ENCODE results near the gene LRRC75A.

- PRO-cap: no peak
- RAMPAGE, long total RNA, 2 experiments: no peak in any of the 2 experiments
Measured at GRCh38 chr17:16037304-16038093, 37.9 kb downstream of the TTC19 start.

DNA sequence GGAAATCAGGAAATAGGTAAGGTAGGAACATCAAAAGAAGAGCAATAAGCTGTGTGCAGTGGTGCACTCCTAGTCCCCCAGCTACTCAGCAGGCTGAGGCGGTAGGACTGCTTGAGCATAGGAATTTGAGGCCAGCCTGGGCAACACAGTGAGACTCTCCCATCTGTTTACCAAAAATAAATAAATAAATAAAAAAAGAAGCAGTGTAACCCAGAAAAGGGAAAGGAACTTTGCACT lies 41.0 kb downstream of the TTC19 start:
- PRO-cap: no peak
- RAMPAGE, long total RNA, 2 experiments: no peak in any of the 2 experiments

DNA sequence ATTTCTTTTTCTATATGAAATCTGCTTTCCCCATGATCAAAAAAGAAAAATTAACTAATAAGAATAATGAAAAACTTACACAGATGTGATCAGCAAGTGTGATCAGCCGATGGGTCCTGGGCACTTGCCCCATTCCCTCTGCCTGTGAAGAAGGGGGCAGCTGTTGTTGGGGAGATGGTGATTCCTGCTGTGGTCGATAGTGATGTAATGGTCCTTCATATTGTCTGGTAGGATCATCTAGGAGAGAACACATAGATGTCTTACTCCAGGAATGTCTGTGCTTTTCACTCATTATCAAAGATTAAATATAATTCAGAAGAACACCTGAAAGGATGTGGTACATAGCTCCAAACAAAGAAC lies 58.2 kb downstream of the TTC19 start:
- PRO-cap: no peak
- RAMPAGE, long total RNA, 2 experiments: start-site peak on the minus strand in 1 of 2 experiments, centred at position 264 of the sequence, 10 reads per replicate

GRCh38 chr17:16101013-16101947 lies 101.7 kb downstream of the TTC19 start:
- PRO-cap: no peak
- RAMPAGE, long total RNA, 2 experiments: no peak in any of the 2 experiments

- PRO-cap: no peak
- RAMPAGE, long total RNA, 2 experiments: start-site peak on the minus strand in 1 of 2 experiments, at chr17:16137325-16137334 at its widest, 18 reads per replicate
Measured at GRCh38 chr17:16137127-16137570, 78.2 kb downstream of the NCOR1 start.

DNA sequence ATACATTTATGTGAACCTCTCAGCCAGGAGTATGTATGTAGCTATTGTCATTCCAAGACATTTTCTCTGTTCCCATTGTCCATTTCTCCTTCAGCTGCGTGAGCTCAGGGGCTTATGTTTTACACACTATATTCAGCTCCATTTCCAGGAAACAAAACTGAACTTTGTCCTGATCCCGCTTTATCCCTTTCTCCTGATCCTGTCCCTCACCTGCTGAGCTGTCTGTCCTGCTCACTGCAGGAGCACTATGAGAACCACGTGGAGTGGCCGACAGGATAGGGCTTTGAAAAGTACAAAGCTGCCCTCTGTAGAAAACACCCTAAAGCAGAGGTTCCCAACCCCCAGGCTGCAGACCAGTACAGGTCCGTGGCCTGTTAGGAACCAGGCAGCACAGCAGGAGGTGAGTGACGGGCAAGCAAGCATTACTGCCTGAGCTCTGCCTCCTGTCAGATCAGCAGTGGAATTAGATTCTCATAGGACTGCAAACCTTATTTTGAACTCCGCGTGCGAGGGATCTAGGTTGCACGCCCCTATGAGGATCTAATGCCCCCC lies 55.7 kb downstream of the CENPV start:
- PRO-cap: no peak
- RAMPAGE, long total RNA, 2 experiments: no peak in any of the 2 experiments

GRCh38 chr17:16298066-16298438 lies 55.2 kb downstream of the CENPV start:
- PRO-cap: no peak
- RAMPAGE, long total RNA, 2 experiments: no peak in any of the 2 experiments

- PRO-cap: no peak
- RAMPAGE, long total RNA, 2 experiments: no peak in any of the 2 experiments
Measured at GRCh38 chr17:16298439-16298757, 54.9 kb downstream of the CENPV start.

GRCh38 chr17:16374123-16374634 lies 6.7 kb upstream of the UBB start:
- PRO-cap: no peak
- RAMPAGE, long total RNA, 2 experiments: no peak in any of the 2 experiments

DNA sequence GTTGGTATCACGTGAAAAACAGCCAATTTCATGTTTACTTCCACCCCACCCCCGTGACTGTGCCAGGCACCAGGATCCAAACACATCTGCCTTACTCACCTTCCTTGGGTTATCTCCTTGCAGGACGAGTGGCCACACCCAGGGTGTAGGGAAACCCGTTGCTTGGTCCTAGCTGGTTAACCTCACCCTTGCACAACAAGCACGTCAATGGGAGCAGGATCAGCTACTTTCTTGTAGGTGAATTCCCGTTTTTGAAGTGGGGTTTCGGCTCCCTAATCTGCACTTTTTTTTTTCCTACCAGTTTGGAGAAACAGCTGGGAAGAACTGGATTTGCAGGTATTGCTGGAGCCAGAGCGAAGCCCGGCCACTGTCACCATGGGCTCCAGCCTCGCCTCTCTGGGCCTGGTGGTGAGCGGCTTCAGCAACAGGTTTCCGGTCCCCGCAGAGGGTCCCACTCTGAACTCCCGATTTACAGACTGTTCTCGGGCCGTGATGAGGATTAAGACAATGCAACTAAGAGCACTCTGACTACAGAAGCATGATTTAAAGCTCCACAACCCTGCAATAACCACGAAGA lies 2.1 kb upstream of the UBB start:
- PRO-cap: no peak
- RAMPAGE, long total RNA, 2 experiments: no peak in any of the 2 experiments

GRCh38 chr17:16387670-16388104 lies 6.8 kb downstream of the UBB start:
- PRO-cap: no peak
- RAMPAGE, long total RNA, 2 experiments: no peak in any of the 2 experiments

DNA sequence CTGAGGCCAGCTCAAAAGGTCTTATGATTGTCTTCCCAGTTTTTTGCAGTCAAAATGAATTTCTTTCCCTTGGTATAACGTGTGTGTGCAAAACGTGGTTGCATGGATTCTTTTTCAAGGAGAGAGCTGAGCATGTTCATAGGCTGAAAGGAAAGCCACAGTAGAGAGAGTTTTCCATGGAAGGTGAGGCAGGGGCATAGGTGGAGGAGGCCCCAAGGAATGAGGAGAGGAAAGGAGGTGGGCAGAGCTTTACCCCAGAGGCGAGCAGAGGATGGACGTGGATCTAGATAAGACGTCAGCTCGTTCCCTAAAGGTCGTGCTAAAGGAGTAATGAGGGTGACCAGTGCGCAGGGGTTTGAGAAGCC lies 22.8 kb downstream of the TRPV2 start:
- PRO-cap: no peak
- RAMPAGE, long total RNA, 2 experiments: no peak in any of the 2 experiments

GRCh38 chr17:16438883-16439797 lies 23.8 kb downstream of the TRPV2 start:
- PRO-cap: bidirectional peak, plus-strand start at chr17:16439184, minus-strand start at chr17:16438837
- RAMPAGE, long total RNA, 2 experiments: start-site peak on the plus strand in 1 of 2 experiments, at chr17:16439036-16439041 at its widest, 446 reads per replicate

DNA sequence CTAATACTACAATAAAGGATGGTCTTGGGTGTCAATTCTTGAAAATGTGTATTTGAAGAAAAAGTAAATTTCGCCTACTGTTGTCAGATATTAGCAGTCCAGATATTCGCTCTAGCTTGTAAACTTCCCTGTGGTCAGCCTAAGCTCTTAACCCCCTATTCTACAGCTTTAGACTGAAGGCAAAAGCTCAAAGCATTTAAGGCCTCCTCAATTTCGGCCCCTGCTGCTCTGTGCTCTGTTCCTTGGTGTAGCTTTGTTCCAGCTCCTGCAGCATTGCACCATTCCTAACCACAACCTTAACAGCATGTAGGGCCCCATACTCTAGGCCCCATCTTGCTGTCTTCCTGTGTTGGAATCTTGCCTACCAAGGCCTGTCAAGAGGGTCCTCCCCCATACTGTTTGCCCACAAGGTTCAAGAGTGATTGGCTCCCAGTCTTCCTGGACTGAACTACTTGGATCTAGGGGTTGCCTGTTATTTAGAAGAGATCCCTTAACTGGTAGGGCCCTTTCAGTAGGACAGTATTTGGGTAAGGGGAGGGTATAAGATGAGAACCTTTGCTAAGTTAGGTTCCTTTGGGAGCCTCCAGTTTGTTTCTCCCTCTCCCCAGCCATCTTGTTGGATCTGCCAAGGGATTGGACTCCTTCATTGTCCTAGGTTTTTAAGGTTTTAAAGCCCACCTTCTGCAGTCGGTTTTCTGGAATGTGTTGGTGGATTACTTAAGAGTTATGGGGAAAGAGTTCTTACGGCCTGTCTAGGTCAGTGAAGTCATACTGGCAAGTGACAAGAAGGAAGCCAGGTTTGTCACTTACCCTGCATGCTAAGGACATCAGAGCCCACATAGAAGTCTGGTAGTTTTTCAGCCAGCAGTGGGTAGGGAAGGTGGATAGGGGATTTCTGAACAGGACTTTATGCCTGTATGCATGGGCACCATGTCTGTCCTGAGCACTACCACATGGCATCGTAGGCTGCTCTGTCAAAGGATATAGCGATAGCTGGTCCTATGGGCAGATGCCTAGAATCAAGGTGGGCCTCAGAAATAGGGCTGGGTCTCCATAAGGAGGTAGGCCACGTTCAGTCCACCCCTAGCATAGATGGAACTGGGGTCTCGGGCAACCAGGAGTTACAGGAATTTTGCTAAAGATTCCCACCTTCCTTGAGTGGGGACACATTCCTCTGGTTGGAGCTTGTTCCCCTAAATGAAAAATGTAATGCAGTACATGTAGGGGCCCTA lies 27.0 kb downstream of the TRPV2 start:
- PRO-cap: no peak
- RAMPAGE, long total RNA, 2 experiments: no peak in any of the 2 experiments

DNA sequence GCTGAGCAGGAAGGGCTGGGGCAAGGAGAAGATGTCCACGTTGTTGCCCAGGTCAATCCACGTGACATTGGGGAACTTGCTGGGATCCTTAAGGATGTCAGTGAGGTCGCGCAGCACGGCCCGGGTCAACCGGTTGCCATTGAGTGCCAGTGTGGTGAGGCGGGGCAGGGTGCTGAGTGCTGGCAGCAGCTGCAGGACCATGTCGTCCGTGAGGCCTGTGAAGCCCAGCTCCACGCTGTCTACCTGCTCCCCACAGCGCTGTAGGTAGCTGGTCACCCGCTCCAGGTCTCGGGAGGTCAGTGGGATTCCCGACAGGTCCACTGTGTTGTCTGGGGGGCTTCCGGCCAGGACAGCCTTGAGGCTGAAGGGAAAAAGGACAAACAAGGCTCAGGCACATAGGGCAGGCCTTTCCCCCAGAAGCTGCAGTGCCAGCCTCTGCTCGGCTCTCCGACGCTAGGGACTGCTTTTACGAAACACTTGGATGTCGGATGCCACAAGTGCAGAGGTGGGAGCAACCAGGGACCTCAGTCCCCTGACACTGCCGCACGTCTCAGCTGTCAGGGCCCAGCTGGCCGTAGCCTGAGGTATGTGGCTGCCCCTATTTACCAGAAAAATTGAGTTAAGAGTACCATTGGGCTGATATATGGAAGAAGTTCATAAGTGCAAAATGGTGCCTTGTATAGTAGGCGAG lies 28.5 kb downstream of the TRPV2 start:
- PRO-cap: no peak
- RAMPAGE, long total RNA, 2 experiments: no peak in any of the 2 experiments

- PRO-cap: no peak
- RAMPAGE, long total RNA, 2 experiments: no peak in any of the 2 experiments
Measured at GRCh38 chr17:16464535-16465145, 27.4 kb downstream of the LRRC75A start.

GRCh38 chr17:16488514-16489071 lies 3.4 kb downstream of the LRRC75A start:
- PRO-cap: no peak
- RAMPAGE, long total RNA, 2 experiments: no peak in any of the 2 experiments

DNA sequence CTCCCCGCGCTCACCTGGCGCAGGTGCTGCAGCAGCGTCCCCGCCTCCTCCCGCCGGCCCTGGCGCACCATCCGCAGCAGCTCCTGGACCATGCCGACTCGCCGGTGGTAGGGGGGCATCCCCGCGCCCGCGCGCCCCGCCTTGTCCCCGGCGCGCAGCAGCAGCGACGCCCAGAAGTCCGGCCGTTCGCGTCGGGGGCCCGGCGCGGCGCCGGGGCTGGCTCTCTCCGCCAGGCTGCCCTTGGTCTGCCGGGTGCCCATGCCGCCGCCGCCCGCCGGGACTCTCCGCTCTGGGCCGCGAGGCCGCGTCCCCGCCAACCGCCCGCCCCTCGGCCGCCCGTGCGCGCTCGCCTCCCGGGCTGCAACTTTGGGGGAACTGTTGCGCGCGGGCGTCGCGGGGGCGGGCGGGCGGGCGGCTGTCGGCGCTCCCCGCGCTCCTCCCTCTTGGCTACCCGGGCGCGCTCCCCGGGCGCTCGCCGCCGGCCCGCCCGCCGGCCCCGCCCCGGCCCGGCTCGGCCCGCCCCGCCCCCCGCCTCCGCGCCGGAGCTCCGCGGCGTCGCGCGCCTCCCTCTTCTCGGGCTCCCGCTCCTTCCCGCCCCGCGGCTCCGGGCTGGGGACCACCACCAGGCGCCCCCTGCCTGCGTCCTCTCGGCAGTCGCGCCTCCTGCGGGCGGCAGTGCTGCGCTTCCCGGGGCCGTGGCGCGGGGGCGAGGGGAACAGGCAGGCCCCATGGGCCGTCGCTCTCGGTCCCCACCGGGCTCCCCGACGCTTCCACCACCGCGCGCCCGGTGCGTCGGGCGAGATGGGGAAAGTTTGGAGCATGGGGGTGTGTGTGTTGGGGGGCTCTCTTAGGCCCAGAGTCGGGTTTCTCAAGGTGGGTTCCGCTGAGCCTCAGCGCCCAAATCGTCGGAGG lies at the start of gene LRRC75A:
TSS of gene LRRC75A (minus strand) at position 463 of the 912 bp plus-strand sequence.
- PRO-cap: bidirectional peak, plus-strand start at position 542 of the sequence, minus-strand start at position 445 of the sequence
- RAMPAGE, long total RNA, 2 experiments: no peak in any of the 2 experiments

- PRO-cap: no peak
- RAMPAGE, long total RNA, 2 experiments: no peak in any of the 2 experiments
Measured at GRCh38 chr17:16507940-16508641, 16.1 kb upstream of the LRRC75A start.

GRCh38 chr17:16832656-16833204 lies 139.2 kb downstream of the TNFRSF13B start:
- PRO-cap: no peak
- RAMPAGE, long total RNA, 2 experiments: no peak in any of the 2 experiments

Measured in body of pancreas (tissue), 2 donors.